Thoracic aorta (tissue), 1 donor: Measurements from ENCODE around the genes MBLAC1, SLC12A9, SRRT, ACHE, MUC12 and SERPINE1.

GRCh38 chr7:100126274-100127341 lies at the start of gene MBLAC1:
MBLAC1 (plus strand) TSS chr7:100126967.
- RAMPAGE, long total RNA: start-site peak on the minus strand at chr7:100127106-100127177, 8 reads

DNA sequence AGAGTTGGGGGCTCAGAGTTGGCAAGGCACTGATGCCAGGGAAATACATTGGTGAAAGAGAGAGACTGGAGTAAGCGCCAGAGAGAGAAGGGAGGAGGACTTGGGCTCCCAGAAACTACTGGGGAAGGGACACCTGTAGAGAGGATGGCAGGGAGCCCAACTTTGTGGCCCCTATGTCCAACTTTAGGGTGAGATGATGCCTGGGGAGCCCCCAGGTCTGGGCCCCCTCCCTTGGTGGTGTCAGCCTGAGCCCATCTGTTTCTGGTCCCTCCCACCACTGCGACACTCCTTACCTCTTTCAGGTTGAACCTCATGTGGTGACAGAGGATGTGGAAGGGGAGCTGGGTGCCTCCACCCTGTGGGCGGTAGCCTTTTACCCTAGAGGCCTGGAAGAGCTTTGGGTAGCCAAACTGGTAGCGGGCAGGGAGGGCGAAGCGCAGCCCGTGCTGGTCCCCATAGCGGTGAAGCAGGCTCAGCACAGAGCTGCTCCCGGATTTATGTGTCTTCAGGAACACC lies 2.1 kb downstream of the GAL3ST4 start:
- RAMPAGE, long total RNA: no peak

GRCh38 chr7:100167553-100168434 lies 623 bp downstream of the GAL3ST4 start:
- RAMPAGE, long total RNA: no peak

DNA sequence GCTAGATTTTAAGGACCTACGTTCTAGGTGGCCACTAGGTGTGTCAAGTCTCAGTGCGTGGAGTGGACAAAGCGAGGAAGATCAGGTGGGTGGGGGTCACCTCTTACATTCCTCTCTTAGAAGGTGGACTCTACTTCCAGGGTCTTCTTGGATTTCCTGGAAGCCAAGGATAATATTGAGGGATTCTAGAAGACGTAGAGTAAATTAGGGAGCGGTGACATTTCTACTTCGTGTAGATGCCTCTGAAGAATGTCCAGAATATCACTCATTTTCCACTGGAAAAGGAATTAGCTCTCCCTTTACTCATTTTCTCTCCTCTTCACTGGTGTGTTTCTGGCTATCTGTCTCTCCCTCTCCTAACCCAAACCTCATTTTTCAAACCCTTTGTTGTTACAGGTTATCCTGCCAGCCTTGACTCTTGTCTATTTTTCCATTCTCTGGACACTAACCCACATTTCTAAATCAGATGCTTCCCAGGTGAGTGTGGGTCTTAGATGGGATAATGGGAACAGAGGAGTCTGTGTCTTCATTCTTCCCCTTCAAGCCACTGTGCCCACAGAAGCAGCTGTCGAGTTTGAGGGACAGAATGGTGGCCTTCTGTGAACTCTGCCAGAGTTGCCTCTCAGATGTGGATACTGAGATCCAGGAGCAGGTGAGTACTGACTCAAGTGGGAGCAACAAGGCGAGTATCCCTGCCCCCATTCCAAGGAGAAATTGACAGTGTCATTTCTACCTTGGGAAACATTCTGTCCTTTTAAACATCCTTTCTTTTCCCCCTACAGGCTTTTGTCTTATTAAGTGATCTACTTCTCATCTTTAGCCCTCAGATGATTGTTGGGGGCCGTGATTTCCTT lies 18.1 kb upstream of the PVRIG start:
- RAMPAGE, long total RNA: no peak

GRCh38 chr7:100367998-100368975 lies 5.0 kb upstream of the PILRA start:
- RAMPAGE, long total RNA: no peak

GRCh38 chr7:100434442-100435240 lies 1.7 kb downstream of the PPP1R35 start:
- RAMPAGE, long total RNA: no peak

DNA sequence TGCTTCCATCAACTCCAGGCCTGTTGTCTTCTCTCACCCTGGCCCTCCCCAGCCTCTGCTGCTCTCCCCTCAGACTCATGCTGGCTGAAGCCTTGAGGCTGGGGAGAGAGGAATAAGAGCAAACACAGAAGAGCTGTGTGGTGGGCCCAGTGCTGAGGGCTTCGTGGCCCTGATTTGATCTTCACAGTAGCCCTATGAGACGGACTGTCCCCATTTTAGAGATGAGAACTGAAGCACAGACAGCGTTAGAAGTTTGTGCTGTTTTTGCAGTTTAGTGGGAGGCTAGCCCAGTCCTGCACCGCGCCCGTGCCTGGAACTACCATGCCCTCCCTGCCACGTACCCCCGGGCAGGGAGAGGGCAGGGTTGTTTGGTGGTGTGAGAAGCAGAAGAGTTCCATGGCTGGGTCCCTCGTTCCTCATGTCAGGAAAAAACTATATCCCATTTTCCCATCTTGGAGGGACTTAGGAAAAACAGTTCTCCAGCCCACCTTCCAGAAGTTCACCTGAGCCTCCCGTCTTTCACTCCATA lies 10.3 kb downstream of the SAP25 start:
- RAMPAGE, long total RNA: no peak

- RAMPAGE, long total RNA: no peak
Observed at GRCh38 chr7:100563833-100564228, 9.9 kb downstream of the SAP25 start.

- RAMPAGE, long total RNA: no peak
Observed at GRCh38 chr7:100642433-100643249, 1.3 kb upstream of the TFR2 start.

DNA sequence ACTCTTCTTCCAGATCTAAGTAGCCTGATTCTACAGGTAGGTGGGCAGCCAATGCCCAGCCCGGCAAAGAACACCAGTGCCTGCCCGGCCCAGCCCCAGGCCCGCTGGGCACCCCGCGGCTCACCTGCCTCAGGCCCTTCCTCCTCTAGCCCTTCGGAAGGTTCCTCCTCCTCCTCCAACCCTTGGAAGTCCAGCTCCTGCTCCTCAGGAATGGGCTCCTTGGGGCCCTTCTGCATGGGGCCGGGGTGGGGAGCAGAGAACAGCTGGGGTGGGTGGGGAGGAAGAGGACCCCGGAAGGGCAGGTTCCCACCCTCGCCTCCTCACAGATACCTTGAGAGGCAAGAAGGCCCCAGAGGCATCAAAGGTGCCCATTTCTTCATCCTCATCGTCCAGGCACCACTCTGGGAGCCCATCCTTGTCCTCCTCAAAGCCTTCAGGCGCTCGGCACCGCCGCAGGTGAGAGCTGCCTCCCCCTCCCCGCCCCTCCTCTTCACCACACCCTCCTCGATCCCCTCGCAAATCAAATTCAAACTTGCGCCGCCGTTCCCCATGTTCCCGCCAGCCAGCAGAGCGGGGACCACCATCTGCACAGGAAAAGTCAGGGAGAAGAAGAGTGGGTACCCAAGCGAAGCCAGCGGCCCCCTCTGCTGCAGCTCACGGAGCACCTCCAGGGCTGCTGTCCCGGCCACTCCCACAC lies 8.1 kb downstream of the GIGYF1 start:
- RAMPAGE, long total RNA: start-site peak on the minus strand centred at position 156 of the sequence, 101 bp wide, 12 reads; start-site peak on the minus strand centred at position 359 of the sequence, 51 bp wide, 24 reads

DNA sequence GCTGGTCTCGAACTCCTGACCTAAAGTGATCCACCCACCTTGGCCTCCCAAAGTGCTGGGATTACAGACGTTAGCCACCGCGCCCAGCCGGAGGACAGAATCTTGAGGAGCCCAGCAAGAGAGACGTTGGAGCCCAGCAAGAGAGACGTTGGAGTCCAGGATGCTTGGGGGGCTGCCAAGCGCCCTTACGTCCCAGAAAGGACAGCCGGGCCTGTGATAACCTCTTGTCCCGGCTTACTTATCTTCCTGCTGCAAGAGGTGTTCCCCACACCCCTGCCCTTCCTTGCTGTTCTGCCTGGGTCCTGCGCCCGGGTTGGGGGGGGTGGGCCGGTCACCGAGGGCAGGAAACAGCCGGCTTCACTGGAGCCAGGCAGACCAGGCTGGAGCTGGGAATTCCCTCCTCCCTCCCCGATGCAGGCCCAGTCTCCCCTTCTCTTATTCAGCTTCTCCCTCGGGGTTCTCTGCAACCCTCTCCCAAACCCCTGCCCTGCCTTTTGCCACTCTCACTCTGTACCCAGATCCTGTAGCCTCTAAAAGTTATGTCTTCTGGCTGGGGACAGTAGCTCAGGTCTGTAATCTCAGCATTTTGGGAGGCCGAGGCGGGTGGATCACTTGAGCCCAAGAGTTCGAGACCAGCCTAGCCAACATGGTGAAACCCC lies 2.0 kb upstream of the EPHB4 start:
- RAMPAGE, long total RNA: no peak

- RAMPAGE, long total RNA: no peak
Observed at GRCh38 chr7:100844491-100845266, 7.8 kb upstream of the SLC12A9 start.

DNA sequence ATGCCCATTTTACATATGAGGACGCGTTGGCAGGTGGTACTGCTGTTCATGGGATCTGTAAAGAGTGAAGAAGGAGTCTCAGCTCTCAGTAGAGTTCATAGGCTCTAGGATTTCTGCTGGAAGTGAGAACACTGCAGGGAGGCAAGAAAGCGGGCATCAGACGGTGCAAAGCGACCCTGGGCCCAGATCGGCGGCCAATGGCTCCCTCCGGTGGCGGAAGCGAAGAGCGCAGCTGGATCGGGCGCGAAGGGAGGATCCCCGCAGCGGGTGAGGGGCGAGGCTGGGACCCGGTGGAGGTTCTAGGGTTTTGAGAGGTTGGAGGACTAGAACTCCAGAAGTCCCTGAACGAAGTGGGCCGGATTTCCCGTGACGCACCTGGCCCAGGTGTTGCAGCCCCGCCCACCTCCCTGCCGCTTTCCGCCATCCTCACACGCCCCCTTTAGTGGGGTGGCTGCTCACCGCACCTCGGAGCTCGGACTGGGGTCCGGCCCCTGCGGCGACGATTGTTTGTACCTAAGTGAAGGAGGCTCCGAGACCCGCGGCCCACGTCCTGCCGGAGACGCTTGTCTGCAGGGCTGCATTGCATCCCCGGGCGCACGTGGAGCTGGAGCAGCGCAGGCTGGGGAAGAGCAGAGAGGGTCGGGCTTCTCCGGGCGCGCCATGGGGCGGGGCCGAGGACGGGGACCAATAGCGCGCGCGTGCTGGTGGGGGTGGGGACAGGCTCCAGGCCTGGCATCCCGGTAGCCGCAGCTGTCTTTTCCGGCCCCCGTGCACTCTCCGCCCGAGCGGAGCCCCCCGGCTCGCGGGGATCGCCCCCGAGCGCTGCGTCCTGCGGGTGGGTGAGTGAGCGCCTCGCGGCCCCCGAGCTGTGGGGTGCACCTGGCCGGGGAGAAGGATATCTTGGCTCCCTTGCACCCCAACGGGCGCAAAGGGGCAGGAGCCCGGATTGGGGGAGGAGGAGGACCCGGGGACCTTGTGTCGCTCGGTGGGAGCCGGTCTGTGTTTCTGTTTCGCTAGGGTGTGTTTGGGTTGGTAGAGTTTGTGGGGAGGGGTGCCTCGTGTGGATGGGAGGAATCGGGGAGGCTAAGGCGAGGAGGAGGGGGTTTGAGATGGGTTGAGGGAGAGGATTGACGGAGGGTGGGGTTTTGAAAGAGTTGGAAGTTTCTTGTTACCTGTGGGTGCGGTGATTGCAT lies at the start of gene SLC12A9:
Gene SLC12A9 (plus strand): TSS at position 713 of the 1,193 bp plus-strand sequence.
- RAMPAGE, long total RNA: start-site peak on the plus strand centred at position 755 of the sequence, 16 bp wide, 36 reads

- RAMPAGE, long total RNA: start-site peak on the plus strand at chr7:100875099-100875182, 377 reads
Observed at GRCh38 chr7:100874809-100875943, at the start of gene SRRT. SRRT (plus strand) TSS chr7:100875103.

DNA sequence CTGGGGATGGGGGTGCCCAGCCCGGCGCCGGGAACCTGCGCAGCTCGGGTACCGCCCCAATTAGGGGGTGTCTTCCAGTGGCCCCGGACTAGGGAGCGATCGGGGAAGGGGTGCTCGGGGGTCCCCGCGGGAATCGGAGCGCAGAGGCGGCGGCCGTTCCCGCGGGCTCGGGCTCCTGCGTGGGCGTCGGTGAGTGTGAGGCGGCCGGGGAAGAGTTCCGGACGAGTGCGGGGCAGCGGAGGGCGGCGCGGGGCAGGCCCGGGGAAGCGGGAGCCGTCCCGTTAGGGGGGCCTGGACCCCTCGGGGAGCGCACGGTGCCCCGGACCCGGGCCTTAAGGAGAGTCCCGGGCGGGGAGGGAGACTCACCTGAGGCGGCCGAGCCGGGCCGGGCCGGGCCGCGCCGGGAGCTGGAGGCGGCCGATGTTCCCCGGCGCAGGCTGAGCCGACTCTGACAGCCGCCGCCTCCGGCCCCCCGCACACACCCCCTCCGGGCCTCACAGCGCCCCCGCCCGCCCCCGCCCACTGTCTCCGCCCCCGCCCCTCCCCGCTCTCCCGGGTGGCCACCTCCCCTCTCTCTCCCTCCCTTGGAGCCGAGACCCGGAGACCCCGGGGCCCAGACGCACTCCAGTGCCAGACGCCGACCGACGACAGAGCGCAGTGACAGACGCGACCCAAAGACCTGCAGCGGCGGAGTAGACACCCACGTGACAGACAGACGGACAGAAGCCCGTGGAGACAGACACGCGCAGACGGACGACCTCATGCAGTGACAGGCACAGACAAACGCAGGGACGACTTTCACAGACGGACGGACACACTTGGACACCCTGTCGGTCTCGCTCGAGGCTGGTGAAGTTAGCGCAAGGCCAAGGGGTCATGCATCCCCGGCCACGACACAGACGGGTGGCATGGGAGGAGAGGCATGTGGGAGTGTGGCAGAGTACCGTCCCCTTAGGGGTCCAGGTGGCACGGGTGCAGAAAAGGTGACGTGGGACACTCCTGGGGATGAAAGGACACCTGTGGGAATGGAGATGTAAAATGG lies at the start of gene ACHE:
Gene ACHE (minus strand): TSS at position 453 of the 1,042 bp plus-strand sequence.
- RAMPAGE, long total RNA: no peak

DNA sequence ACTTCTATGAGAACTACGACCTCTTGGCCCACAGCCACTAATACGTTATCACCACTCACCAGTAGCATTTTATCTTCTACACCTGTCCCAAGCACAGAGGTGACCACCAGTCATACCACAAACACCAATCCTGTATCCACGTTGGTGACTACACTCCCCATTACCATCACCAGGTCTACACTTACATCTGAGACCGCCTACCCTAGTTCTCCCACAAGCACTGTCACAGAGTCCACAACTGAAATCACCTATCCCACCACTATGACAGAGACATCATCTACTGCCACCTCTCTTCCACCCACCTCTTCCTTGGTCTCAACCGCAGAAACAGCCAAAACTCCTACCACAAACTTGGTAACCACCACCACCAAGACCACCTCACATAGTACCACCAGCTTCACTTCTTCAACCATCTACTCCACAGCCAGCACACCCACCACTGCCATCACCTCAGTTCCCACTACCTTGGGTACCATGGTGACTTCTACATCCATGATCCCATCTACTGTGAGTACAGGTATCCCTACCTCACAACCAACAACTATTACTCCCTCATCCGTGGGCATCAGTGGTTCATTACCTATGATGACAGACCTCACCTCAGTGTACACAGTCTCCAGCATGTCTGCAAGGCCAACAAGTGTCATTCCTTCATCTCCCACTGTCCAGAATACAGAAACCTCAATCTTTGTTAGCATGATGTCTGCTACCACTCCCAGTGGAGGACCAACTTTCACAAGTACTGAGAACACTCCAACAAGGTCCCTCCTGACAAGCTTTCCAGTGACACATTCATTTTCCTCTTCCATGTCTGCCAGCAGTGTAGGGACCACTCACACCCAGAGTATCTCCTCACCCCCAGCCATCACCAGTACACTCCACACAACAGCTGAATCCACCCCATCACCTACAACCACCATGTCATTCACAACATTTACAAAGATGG lies 6.9 kb downstream of the MUC3A start:
- RAMPAGE, long total RNA: no peak

GRCh38 chr7:100969109-100969862 lies at the start of gene MUC12:
MUC12 (plus strand) TSS chr7:100969565.
- RAMPAGE, long total RNA: no peak

DNA sequence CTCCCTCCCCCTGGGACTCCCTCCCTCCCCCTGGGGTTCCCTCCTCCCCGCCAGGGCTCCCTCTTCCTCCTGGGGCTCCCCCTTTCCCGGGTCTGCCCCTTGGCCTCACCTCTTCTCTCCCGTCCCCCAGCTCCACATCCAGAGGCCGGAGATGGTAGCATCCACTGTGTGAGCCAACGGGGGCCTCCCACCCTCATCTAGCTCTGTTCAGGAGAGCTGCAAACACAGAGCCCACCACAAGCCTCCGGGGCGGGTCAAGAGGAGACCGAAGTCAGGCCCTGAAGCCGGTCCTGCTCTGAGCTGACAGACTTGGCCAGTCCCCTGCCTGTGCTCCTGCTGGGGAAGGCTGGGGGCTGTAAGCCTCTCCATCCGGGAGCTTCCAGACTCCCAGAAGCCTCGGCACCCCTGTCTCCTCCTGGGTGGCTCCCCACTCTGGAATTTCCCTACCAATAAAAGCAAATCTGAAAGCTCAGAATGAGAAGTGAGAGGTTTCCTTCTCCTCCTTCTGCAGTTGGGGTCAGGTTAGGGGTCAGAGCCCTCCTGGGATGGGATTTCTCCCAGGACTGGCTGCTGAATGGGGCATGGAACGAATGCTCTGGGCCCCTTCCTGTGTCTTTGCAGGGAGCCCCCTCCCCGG lies 1.3 kb upstream of the MUC17 start:
- RAMPAGE, long total RNA: no peak

- RAMPAGE, long total RNA: start-site peak on the plus strand at chr7:101127101-101127106, 3,507 reads
Observed at GRCh38 chr7:101126311-101127447, at the start of gene SERPINE1. SERPINE1 (plus strand) TSS chr7:101127104.

DNA sequence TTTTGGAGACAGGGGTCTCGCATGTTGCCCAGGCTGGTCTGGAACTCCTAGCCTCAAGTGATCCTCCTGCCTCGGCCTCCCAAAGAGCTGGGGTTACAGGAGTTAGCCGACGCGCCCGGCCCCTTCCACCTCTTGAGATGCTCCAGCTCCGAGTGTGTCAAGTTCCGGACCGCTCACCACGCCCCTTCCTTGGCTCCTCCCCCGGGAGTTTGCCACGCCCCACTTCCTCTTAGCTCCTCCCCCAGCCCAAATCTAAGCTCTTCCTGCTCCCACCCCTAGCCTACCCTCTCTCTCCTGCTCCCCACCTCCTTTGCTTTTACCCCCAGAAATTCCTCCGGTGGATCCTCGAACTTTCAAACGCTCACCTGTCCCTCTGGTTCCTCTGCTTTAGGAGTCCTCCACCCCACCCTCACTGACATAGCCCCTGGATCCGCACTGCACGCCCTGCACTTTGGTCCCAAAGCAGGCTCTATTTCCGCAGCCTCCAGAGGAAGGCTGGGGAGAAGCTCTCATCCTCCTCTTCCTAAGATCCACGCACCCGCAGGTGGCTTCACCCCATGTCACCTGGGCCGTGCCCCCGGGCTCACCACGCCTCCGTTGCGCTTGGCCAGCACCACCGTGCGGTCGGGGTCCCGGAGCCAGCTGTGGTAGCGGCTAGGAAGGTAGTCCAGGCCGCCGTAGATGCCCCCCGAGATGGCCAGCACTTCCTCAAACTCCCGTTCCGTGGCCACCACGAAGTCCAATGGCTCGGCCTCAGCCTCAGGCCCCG lies 6.0 kb downstream of the NAT16 start:
- RAMPAGE, long total RNA: no peak